AG04450 (cell line): ENCODE data around the genes ARL16, MRPL12, P4HB, ALYREF, PCYT2, DCXR and FASN.

DNA sequence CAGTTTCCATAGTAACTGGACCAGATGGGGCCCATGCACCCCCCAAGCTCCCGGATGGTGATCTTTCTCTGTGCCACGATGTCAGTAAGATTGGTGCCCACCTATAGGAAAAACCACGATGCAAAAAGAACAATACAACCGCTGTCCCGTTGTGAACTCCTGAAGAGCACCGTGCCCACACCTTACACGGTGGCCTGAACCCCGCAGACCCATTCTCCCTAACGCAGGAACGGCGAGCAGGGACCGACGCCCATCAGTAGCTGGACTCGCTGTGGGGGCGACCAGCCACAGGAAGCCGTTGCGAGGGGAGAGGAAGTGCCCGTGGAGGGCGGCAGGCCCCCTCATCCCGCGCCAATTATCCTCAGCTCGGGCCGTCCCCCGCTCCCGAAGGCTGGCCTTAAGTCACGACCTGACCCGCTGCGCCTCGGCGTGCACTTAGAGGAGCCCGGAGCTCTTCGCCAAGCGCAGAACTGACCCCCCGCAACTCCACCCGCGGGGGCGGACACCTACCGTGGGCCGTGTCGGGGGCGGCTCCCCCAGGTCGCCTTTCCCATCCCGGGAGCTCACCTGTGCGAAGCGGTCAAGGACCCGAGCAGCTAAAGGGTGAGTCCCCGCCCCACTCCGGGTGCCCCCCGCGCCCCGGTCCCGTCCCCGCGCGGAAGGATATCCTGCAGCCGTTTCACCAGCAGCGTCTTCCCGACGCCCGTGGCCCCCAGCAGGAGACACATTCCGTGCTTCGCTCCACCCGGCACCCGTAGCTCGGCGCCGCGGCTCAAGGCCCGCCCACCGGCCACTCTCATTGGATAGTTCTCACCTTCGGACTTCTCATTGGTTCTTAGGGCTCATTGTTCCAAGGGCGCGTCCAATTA is at the start of gene ARL16:
Gene ARL16, minus strand, starts transcription at position 772 of the 869 bp plus-strand sequence.
- CAGE, long polyA plus RNA = start-site peak on the minus strand centred at position 743 of the sequence, 16 bp wide, 116 and 96 reads in 2 replicates
- RRBS = 2% methylated on average over 28 of the region's 73 CpGs

DNA sequence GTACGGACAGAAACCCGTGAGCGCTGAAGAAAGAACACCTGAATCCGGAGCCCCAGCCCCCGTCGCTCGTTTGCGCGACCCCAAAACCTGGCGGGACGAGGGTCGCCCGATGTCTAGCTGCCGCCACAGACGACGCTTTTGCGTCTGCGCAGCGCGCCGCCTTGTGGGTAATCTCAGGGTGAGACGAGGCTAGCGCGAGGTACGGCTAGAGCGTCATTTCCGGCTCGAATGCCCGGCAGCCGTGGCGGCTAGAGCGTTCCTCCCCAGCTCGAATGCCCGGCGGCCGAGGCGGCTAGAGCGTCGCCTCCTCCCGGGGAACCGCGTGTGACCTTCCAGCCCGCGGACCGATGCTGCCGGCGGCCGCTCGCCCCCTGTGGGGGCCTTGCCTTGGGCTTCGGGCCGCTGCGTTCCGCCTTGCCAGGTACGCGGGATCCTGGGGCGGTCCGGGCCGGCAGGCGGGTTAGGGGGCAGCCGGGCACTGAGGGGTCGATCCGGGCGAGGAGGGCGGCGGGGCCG is at the start of gene MRPL12:
Gene MRPL12, plus strand, starts transcription at position 213 of the 516 bp plus-strand sequence.
- CAGE, long polyA plus RNA = start-site peak on the plus strand centred at position 283 of the sequence, 125 bp wide, 2,896 and 2,049 reads in 2 replicates
- RRBS = 2% methylated on average over 24 of the region's 66 CpGs

DNA sequence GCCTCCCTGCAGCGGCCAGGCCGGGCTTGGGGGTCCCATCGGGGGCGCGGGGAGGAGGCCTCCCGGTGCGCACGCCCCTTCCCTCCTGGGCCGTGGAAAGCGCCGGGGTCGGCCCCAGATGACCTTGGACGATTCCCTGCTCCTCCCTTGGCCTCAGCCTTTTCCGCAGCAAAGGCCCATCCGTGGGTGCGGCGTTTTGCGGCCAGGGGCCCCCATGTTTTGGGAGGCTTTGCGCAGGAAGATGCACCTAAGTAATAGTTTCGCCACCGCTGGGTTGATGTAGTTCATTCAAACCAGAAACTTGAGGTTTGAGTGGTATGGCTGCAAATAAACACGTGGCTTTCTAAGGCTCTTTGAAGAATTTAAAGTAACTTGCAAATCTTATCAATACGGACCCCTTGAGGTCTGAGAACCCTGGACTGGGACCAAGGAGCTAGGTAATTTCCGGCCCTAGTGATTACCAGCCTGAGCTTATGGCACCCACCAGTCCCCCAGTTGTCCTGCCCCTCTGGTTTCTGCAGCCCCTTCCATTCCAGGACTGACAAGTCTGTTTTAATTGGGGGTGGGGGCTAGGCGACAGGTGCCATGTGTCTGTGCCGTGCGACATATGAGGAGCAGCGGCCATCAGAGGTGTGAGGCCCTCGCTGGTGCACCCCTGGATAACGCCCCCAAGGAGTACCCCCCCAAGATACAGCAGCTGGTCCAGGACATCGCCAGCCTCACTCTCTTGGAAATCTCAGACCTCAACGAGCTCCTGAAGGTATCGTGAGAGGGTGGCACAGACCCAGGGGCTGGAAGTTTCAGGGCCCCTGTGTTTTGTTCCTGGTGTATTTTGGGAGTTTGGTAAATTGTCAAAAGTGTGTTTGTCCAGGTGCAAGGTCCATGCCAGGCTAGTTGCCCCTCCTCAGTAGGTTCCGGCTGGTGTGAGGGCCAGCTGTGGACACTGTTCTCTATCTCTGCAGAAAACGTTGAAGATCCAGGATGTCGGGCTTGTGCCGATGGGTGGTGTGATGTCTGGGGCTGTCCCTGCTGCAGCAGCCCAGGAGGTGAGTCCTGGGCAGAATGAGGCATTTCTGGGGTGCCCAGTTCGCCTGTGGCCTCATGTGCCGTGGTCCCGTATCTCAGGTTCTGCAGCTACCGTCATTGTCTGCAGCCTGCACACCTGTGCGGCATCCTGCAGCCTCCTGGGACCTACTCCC is 903 bp downstream of the MRPL12 start:
- CAGE, long polyA plus RNA = no peak
- RRBS = 3% methylated on average over 10 of the region's 42 CpGs

GRCh38 chr17:81860264-81860776 is at the start of gene P4HB:
Gene P4HB (minus strand): TSS chr17:81860535.
- CAGE, long polyA plus RNA = start-site peak on the minus strand at chr17:81860480-81860580, 1,052 and 1,140 reads in 2 replicates
- RRBS = 1% methylated on average over 28 of the region's 72 CpGs

- CAGE, long polyA plus RNA = no peak
- RRBS = no CpG with 5 or more reads among the region's 19 CpGs
These were observed 3.2 kb downstream of the ARHGDIA start for GRCh38 chr17:81867921-81868438.

DNA sequence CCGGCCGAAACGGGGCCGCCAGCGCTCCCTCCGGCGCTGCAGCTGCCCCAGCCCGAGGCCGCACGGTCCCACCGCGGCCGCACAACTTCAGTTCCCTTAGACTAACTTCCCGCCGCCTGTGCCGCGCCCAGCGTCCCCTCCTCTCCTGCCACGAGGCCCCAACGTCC is 578 bp downstream of the ALYREF start:
- CAGE, long polyA plus RNA = no peak
- RRBS = no CpG with 5 or more reads among the region's 20 CpGs

GRCh38 chr17:81891092-81892122 is at the start of gene ALYREF:
Gene ALYREF (minus strand): TSS chr17:81891586.
- CAGE, long polyA plus RNA = start-site peak on the minus strand at chr17:81891383-81891463, 24 and 22 reads in 2 replicates; start-site peak on the plus strand at chr17:81891723-81891785, 2,454 and 1,537 reads in 2 replicates
- RRBS = 2% methylated on average over 33 of the region's 152 CpGs

- CAGE, long polyA plus RNA = no peak
- RRBS = 2% methylated on average over 13 of the region's 87 CpGs
These were observed at the start of gene PCYT2 for GRCh38 chr17:81911309-81912138. Gene PCYT2 (minus strand): TSS chr17:81911399.

DNA sequence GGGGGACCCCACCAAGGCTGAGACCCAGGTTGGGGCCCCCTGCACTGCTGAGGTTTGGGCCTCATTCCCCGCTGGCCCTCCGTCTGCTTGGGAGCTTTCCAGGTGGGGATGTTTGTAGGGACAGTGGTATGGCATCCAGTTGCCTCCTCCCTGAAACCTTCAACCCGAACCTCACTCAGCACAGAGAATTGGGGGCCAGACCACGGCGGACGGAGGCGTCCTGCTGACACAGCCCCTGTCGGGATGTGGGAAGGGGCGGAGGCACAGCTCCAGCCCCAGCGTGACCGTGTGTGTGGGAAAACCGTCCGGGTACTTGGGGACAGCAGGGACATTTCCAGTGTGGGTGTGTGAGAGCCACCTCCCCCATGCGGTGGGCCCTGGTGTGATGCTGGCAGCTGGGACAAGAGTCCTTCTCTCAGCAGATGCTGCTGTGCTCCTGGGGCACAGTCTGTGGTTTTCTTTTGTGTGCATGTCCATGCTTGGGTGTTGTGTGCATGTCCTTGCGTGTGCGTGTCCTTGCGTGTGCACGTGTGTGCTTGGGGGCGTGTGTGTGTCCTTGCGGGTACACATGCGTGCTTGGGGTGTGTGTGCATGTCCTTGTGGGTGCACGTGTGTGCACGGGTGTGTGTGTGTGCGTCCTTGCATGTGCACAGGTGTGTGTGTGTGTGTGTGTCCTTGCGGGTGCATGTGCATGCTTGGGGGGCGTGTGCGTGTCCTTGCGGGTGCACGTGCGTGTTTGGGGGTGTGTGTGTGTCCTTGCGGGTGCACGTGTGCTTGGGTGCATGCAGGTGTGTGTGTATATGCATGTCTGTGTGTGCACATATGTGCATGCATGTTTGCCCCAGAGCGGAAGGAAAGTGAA is 16.9 kb downstream of the CENPX start:
- CAGE, long polyA plus RNA = no peak
- RRBS = no CpG with 5 or more reads among the region's 33 CpGs

GRCh38 chr17:82024906-82025539 is 1.9 kb downstream of the LRRC45 start:
- CAGE, long polyA plus RNA = no peak
- RRBS = no CpG with 5 or more reads among the region's 24 CpGs

GRCh38 chr17:82037162-82038237 is at the start of gene DCXR:
Gene DCXR (minus strand): TSS chr17:82037697.
- CAGE, long polyA plus RNA = no peak
- RRBS = 2% methylated on average over 27 of the region's 99 CpGs

GRCh38 chr17:82051988-82052617 is 405 bp downstream of the GPS1 start:
- CAGE, long polyA plus RNA = no peak
- RRBS = 2% methylated on average over 46 of the region's 63 CpGs

DNA sequence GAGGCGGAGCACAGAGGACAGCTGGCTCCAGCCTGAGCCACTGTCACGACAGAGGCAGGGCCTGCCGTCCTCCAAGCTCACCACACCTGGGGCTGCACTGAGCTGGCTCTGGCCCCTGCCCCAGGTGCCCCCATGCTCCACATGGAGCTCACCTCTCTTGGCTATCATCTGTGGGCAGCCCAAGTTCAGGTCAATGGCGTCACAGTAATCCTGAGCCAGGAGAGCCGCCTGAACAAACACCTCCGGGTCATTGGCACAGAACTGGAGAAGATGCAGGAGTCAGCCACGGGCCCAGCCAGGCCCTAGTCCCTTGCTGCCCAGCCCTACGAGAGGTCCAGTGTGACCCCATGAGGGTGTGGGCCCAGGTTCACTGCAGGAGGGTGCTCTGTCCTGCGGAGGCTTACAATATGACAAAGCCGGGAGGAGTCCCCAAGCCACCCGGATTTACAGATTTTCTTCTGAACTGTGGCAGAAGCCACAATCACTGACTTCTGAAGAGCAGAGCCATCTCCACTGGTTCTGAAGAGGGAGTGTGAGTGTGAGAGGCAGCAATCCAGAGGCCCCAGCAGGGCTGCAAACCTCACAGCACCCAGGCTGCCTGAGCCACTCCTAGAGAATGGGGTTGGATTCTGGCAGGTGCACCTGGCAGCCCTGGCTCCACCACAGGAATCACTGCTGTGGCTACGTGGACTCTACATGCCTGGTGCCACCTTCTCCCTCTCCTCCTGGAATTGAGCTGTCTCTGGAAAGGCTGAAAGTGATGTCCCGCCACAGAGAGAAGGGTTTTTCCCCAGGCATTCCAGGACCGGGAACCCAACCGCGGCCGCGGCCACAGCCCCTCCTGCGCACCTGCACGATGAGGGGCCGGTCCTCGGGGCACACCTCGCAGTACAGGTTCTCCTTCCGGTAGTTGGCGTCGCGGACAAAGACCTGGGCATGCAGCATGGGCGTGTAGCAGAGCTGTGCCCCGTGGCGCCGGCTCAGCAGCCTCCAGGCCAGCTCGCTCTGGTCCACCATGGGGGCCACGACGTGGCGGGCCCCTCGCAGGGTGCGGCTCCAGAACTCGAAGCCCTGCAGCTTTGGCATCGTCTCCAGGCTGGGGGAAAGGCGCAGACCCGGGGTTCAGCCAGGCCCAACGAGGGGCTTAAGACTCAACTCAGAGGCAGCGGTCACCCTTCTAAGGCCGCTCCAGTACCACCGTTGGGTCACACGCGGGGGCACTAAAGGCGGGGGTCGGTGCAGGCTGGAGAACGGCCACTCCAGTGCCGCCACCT is 1.2 kb downstream of the DUS1L start:
- CAGE, long polyA plus RNA = no peak
- RRBS = 39% methylated on average over 18 of the region's 51 CpGs

- CAGE, long polyA plus RNA = no peak
- RRBS = 84% methylated on average over 2 of the region's 17 CpGs
These were observed 12.5 kb downstream of the FASN start for GRCh38 chr17:82085545-82085997.

GRCh38 chr17:82097979-82098630 is at the start of gene FASN:
Gene FASN (minus strand): TSS chr17:82098236.
- CAGE, long polyA plus RNA = start-site peak on the minus strand at chr17:82098193-82098357, 134 and 80 reads in 2 replicates
- RRBS = 2% methylated on average over 42 of the region's 99 CpGs

DNA sequence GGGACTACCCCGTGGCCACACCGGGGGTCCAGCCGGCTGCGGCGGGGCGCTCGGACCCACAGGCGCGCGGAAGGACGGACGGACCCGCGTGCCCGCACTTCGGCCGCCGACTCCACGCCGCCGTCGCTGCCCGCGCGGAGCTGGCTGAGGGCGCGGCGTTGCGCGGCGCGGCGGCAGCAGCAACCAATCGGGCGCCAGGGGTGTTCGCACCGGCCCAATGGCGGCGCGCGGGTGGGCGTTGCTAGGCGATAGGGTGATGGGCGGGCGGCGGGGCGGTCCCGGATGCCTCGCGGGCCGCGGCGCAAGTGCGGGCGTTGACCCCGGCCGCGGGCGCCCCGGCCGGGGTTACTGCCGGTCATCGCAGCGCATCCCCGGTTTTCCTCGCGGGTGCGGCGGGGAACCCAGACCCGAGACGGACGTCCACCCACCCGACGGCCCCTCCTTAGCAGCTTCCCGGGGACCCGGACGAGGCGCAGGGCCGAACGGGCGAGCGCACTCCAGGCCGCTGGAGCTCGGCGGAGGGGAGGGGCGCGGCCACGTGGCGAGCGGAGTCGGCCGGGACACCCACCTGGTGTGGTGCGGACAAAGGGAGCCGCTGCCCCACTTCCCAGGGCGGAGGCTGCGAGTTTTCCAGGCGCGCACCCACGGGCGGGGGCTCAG is 725 bp upstream of the FASN start:
- CAGE, long polyA plus RNA = no peak
- RRBS = 4% methylated on average over 49 of the region's 100 CpGs

DNA sequence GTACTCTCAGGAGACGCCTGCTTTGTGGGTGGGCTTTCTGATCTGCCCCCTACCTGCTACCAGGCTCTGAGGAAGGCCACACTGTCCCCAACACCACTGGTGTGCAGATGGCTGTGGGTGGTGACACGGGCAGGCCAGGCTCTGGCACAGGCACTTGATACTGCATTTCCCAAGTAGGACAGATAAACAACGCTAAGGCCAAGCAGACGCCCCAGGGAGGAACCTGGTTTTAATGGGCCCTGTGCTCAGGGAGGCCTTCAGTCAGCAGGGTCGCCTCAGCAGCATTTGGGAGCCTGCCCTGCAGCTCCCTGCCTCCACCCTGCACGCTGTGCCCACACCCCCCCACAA is 3.2 kb upstream of the FASN start:
- CAGE, long polyA plus RNA = no peak
- RRBS = no CpG with 5 or more reads among the region's 6 CpGs

DNA sequence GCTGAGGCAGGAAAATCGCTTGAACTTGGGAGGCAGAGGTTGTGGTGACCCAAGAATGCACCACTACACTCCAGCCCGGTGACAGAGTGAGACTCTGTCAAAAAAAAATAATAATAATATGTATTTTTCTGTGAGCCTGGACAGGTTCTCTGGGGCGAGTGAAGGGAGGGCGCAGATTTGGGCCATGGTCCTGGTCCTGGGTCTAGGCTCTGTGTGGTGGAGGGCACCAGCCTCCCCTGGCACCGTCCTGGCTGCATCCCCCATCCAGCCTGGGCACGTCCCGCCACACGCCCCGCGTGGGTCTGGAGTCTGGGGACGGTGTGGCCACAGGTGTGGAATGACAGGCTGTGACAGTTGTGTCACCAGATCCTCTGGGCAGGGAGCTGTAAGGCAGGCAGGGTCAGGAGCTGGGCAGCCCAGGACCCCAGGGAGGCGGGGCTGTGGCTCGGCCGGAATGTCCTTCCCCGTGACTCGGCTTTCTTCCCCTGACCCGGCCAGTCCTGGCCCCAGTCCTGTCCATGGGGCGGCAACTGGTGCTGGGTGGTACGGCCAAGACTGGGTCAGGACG is 3.6 kb upstream of the SLC16A3 start:
- CAGE, long polyA plus RNA = no peak
- RRBS = no CpG with 5 or more reads among the region's 20 CpGs

DNA sequence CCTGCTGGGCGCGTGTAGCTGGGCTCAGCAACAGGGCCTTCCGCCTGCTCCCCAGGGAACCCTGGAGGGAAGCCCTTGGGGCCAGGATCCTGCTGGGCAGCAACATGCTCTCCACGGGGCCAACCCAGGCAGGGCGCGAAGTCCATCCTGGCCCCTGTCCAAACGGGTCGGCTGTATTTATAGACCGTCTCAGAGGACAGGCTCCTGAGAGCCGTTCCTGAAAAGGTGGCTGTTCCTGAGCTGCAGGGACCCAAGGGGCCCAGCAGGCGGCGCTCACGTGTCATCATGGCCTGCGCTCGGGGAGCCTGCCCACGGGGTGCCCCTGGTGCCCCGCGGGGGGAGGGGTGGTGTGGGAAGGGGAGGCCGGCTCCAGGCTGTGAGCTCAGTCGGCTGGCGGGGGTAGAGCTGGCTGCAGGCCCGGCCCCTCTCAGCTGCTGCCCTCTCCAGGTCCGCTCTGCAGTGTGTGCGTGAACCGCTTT is 7.5 kb downstream of the SLC16A3 start:
- CAGE, long polyA plus RNA = no peak
- RRBS = 51% methylated on average over 7 of the region's 25 CpGs

DNA sequence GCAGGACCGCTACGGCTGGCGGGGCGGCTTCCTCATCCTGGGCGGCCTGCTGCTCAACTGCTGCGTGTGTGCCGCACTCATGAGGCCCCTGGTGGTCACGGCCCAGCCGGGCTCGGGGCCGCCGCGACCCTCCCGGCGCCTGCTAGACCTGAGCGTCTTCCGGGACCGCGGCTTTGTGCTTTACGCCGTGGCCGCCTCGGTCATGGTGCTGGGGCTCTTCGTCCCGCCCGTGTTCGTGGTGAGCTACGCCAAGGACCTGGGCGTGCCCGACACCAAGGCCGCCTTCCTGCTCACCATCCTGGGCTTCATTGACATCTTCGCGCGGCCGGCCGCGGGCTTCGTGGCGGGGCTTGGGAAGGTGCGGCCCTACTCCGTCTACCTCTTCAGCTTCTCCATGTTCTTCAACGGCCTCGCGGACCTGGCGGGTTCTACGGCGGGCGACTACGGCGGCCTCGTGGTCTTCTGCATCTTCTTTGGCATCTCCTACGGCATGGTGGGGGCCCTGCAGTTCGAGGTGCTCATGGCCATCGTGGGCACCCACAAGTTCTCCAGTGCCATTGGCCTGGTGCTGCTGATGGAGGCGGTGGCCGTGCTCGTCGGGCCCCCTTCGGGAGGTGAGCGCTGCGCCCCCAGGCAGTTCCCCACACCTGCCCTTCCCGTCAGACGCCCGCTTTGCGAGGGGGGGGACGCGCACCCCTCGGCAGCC is 8.6 kb downstream of the SLC16A3 start:
- CAGE, long polyA plus RNA = no peak
- RRBS = no CpG with 5 or more reads among the region's 68 CpGs